Prostate gland (tissue), 2 donors: ENCODE measurements around a stretch of chr5.

DNA sequence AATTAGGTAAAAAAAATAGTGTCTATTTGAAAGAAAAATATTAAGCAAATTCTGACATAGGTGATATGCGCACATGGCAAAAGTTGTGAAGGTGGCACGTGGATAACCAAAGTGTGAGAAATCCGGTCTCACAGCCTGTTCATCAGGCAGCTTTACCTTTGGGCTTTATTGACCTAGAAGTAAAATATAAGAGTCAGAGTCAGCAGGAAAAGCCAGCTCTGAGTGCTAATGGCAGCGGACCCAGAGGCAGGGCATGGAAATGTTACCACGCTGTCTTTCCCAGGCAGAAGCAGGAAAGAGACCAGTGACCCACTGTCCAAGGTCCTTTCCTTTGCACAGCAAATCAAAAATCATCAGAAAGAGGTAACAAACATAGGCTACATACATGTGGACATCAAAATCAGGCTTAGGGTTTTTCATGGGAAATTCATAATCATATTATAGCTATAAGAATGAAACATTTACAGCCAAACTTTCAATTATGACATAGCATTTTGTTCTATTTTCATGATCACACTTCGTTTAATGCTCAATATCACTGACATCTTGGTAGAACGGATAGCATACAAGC lies 203.1 kb downstream of the EFNA5 start:
- PRO-cap = no peak
- RAMPAGE, long total RNA, 2 experiments = no peak in any of the 2 experiments

DNA sequence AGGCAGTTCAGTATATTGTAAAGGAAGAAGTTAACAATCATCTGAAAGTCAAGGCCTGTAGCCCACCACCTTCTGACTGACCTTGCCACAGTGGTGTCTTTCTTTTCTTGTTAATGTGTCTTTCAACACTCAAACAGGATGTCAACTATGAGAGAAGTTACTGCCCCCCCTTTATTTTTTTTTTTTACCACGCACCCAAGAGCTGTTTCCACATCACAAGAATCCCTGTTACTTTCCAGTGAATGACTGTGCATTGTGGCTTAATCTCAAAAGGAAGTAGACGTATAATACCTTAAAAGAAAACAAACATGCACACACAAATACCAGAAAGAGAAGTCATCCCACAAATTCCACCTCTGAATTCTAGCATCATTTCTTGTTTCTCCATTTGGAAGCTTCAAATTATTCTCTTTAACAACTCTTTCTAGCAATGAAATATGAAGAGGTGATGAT lies 201.2 kb downstream of the EFNA5 start:
- PRO-cap = no peak
- RAMPAGE, long total RNA, 2 experiments = no peak in any of the 2 experiments

- PRO-cap = no peak
- RAMPAGE, long total RNA, 2 experiments = no peak in any of the 2 experiments
These were observed 113.3 kb downstream of the EFNA5 start for GRCh38 chr5:107557340-107557864.

DNA sequence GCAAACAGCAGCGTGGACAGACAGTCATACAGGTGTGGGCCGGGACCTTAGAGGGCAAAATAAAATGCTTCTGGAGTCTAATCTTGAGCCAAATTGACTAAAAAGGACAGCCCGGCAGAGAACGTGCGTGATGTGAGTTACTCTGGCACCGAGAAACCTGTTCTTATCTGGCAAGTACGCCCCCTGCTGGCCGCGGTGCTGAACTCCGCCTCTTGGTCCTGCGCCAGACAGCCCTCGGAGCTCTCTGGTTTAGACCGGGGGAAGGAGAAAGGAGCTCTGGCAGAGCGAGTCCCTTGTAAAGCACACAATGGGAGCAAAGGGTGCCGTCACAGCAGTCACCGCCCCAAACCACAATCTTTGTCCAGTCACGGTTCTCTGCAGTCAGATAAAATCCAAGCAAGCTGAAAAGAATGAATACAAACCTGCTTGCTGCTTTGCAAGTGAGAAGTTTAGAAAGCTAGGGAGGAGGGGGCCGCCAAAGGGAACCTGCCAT lies 98.7 kb downstream of the EFNA5 start:
- PRO-cap = bidirectional peak, plus-strand start at position 303 of the sequence, minus-strand start at position 159 of the sequence
- RAMPAGE, long total RNA, 2 experiments = no peak in any of the 2 experiments

GRCh38 chr5:107601179-107601668 lies 69.5 kb downstream of the EFNA5 start:
- PRO-cap = no peak
- RAMPAGE, long total RNA, 2 experiments = no peak in any of the 2 experiments

DNA sequence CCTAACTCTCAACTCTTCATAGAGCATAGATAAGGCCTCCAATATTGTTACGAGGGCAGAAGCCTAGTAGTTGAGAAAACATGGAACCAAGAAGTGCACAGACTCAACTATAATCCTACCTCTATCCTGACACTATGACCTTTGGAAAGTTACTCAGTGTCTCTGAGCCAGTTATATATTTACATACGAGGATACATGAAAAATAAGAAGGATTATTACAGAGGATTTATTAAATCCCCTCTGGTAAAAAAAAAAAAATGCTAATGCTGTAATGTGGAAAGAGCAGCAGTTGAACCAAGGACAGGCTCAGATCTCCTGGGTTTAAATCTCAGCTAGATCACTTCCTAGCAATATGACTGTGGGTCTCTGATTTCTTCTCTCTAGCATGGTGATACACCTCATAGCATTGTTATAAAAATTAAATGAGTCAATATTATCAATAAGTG lies 299.9 kb downstream of the FBXL17 start:
- PRO-cap = no peak
- RAMPAGE, long total RNA, 2 experiments = no peak in any of the 2 experiments

- PRO-cap = no peak
- RAMPAGE, long total RNA, 2 experiments = no peak in any of the 2 experiments
These were observed 14.1 kb downstream of the FBXL17 start for GRCh38 chr5:108367678-108368256.

GRCh38 chr5:108620704-108621227 lies 126.9 kb upstream of the FER start:
- PRO-cap = no peak
- RAMPAGE, long total RNA, 2 experiments = no peak in any of the 2 experiments

- PRO-cap = no peak
- RAMPAGE, long total RNA, 2 experiments = no peak in any of the 2 experiments
These were observed 20.6 kb upstream of the FER start for GRCh38 chr5:108727068-108727579.

- PRO-cap = bidirectional peak, plus-strand start at chr5:108748985, minus-strand start at chr5:108748688
- RAMPAGE, long total RNA, 2 experiments = no peak in any of the 2 experiments
These were observed 610 bp downstream of the FER start for GRCh38 chr5:108748142-108748872.

GRCh38 chr5:108912241-108913013 lies 164.7 kb downstream of the FER start:
- PRO-cap = no peak
- RAMPAGE, long total RNA, 2 experiments = no peak in any of the 2 experiments

DNA sequence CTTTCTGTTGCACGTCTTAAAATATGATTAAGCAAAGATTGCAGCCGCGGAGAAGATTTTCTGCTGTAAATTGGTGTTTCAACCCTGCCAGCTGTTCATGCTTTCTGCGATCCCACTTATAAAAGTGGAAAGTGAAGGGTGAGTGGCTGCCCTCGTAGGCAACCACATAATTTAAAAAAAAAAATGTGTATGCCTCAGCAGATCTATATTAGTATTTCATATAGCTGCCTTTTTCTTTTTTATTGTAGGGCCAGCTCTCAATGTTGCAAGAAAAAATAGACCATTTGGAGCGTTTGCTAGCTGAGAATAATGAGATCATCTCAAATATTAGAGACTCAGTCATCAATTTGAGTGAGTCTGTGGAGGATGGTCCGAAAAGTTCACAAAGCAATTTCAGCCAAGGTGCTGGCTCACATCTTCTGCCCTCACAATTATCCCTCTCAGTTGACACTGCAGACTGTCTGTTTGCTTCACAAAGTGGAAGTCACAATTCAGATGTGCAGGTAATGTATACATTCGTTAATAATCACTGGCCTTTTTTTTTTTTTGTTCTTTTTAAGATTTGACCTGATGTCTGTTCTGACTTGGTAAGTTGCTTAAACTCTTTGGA lies 23.6 kb downstream of the MAN2A1 start:
- PRO-cap = no peak
- RAMPAGE, long total RNA, 2 experiments = no peak in any of the 2 experiments

DNA sequence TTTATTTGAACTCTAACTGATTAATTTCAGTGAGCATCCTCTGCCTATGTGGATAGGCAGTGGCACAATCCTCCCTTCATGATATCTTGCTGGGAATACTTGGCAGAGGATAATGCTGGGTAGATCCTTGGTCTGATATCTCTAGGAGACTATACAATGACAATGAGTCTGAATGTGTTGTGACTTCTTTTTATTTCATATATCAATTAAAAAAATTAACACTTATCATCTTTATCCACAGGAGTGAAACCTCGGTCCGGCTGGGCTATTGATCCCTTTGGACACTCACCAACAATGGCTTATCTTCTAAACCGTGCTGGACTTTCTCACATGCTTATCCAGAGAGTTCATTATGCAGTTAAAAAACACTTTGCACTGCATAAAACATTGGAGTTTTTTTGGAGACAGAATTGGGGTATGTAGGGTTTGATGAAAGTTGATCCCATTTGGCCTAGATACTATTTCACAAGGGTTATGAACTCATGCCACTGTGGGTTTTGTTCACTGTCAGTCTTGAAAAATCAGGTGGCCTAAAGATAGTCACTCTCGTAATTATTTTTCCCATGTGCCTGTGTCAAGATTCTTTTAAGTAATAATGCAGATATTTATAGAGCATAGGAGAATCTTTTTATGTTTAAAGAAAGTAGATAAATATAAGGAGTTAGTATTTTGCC lies 77.7 kb downstream of the MAN2A1 start:
- PRO-cap = no peak
- RAMPAGE, long total RNA, 2 experiments = no peak in any of the 2 experiments

GRCh38 chr5:109851468-109851821 lies 161.7 kb downstream of the MAN2A1 start:
- PRO-cap = no peak
- RAMPAGE, long total RNA, 2 experiments = no peak in any of the 2 experiments

DNA sequence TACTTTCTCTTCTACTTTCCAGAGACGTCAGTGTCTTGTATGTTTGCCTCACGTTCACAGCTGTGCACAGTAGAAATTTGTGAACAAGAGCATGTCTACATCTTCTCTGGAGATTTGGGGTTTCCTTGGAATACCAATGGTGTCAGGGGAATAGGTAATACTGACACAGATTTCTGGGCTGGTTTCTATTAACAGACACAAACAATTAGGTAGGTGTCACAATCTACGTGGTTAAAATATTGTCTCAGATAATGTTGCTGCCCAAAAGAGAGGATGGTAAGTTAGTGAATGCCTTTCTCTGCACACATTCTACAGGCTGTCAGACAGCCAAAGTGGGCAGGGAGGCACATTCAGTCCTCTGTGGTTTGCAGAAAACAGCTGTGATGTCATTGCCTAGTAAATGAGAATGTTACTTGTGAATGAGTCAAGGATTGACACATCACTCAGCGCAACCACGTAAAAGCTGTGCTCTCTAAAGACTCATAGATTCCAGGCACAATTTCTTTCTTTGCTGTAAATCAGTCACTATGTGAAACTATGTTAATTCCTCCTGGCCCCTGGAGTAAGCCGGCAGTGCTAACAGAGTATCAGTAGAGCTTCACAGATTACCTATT lies 397.1 kb downstream of the MAN2A1 start:
- PRO-cap = no peak
- RAMPAGE, long total RNA, 2 experiments = no peak in any of the 2 experiments

- PRO-cap = no peak
- RAMPAGE, long total RNA, 2 experiments = no peak in any of the 2 experiments
These were observed 419.9 kb downstream of the MAN2A1 start for GRCh38 chr5:110109714-110110031.

- PRO-cap = no peak
- RAMPAGE, long total RNA, 2 experiments = no peak in any of the 2 experiments
These were observed 4.0 kb upstream of the SLC25A46 start for GRCh38 chr5:110734839-110735184.

DNA sequence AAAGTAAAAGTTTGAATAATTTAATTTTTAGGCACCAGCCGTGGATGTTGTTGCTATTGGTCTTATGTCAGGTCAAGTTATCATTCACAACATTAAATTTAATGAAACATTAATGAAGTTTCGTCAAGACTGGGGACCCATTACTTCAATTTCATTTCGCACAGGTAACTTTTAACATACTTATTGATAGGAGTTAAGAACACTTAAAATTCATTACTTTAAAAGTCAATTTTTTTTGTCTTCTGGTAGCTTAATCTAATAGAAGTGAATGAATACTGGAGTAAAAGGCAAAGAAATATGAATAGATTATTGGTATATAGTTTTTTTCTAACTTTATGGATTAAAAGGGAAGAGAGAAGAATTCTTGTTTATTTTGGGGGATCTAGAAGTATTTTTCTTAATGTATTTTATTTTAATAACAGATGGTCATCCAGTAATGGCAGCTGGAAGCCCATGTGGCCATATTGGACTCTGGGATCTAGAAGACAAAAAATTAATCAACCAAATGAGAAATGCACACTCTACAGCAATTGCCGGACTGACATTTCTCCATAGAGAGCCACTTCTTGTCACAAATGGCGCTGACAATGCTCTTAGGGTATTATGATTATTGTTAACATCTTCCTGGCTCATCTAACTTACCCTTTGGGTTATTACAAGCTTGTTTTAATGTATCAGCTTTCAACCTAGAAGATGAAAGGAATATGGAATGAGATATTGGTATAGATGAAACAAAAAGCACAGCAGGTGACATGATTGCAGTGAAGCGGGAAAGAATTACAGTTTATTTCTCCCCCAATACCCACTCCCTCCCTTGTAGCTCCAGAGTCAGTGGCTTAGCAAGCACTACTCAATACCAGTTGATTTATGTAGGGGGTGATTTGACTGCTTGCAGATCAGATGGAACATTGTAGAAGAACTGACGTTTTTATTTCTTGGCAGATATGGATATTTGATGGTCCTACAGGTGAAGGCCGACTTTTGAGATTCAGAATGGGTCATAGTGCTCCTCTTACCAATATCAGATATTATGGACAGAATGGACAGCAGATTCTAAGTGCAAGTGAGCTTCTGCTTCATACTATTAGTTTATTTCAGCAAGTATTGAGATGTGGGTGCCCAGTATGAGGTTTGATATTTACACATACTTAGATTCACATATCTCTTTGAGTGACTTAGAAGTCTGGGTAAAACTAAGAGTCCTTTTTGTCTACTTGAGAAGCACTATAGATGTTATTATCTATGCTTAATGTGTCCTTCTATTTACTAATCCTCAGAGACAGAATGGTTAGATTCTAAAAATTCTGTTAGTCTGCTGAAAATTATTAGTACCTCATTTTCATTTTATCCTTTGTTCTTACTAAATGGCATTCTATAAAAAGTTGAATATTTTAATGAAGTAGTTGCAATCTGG lies 12.1 kb downstream of the WDR36 start:
- PRO-cap = no peak
- RAMPAGE, long total RNA, 2 experiments = no peak in any of the 2 experiments

DNA sequence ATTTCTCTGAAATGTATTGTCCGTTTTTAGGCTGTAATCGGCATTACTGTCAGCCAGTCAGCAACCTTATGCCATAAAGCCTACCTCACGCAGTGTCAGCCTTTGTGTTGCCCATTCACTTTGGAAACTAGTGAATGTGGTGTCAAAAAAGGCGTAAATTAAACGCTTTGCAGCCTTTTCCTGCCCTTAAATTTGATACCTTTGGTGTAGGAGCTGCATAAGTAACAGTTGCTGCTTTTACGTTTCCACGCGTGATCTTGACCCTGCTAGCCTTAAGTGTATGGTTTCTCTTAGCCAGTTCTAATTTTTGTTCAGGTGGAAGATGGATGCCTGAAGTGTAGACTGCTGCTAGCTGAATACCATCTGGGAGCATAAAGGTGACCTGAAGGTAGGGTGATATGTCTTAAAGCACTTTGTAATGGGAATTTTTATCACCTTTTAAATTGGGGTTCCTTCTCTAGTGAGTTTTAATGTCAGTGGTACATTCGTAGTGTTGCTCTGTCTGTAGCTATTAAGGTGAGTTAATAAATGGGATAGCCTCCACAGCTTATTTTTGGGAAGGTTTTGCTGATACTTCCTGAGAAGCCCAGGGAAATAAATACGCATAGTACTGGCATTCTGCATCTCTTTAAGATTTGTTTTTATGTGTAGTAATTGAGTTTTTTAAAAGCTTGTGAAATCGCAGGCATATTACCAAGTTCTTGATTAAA lies 257.5 kb downstream of the EPB41L4A start:
- PRO-cap = no peak
- RAMPAGE, long total RNA, 2 experiments = no peak in any of the 2 experiments

- PRO-cap = no peak
- RAMPAGE, long total RNA, 2 experiments = no peak in any of the 2 experiments
These were observed 257.0 kb downstream of the EPB41L4A start for GRCh38 chr5:112162098-112162455.